Heart (tissue), 3 donors: ENCODE measurements around a stretch of chr1.

GRCh38 chr1:18201889-18202412 is 94.4 kb downstream of the IGSF21 start:
- RAMPAGE, long total RNA, 2 experiments: no peak in any of the 2 experiments

GRCh38 chr1:18410183-18410956 is 70.4 kb upstream of the KLHDC7A start:
- RAMPAGE, long total RNA, 2 experiments: no peak in any of the 2 experiments

- RAMPAGE, long total RNA, 2 experiments: no peak in any of the 2 experiments
Measured at GRCh38 chr1:18557440-18558037, 73.1 kb upstream of the PAX7 start.

DNA sequence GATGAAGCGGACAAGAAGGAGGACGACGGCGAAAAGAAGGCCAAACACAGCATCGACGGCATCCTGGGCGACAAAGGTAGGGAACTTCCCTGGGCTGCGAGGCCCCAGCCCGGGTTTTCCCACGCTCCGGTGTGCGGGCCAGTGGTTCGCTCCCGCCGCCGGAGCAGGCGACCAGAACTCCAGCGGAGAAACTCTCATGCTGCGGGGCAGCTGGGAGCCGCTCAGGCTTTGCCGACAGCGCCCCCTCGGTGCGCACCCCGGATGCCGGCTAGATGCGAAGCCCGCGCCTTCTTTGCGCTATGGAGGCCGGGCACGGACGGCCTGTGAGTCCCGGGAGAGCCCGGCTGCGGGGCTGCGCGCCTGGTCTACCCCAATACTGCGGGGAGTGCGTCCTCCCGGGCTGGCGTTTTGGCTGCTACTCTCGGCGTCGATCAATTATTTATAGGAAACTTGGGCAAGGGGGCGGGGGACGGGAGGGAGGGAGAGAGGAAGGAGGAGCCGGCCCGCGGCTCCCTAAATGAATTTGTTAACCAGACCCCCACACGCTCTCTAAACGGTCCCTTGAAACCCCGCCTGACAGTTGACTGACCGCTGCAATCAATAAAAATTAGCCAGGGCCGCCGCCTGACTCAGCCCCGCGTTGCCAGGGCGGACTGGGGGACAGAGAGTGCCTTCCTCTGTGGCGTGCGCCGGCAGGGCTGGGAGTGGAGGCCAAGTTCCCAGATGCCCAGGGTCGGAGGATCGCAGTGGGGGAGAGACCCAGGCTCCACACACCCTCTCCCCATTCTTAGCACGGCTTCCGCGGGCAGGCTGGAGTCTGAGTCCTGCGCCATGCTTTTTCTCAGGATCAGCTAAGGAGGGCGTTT is 5.9 kb downstream of the PAX7 start:
- RAMPAGE, long total RNA, 2 experiments: no peak in any of the 2 experiments

DNA sequence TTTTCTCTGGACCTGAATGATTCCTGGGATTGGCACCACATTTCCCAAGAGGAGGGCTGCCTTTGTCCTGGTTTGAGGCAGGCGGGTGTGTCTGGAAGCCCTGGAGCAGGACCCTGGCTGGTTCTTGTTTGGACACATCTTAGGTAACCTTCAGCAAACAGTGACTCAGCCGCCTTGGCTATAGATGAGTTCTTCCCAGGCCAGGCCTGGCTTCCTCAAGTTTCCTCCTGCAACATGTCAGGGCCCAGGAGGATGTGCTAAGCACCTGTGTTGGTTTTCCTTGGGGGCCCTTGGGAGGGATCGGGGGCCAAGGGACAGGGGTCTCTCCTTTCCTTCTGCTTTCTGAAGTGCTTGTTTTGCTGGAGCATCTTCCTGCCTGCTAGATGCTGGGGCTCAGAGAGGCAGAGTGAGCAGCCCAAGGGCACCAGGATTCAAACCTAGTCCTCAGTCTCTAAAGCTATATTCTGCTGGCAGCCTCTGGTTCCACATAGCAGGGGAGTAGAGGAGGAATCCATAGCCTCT is 38.2 kb downstream of the PAX7 start:
- RAMPAGE, long total RNA, 2 experiments: no peak in any of the 2 experiments

- RAMPAGE, long total RNA, 2 experiments: no peak in any of the 2 experiments
Measured at GRCh38 chr1:18733557-18733941, 102.9 kb downstream of the PAX7 start.

GRCh38 chr1:18900098-18900753 is 2.1 kb downstream of the ALDH4A1 start:
- RAMPAGE, long total RNA, 2 experiments: no peak in any of the 2 experiments

GRCh38 chr1:18905330-18905599 is 2.9 kb upstream of the ALDH4A1 start:
- RAMPAGE, long total RNA, 2 experiments: no peak in any of the 2 experiments

DNA sequence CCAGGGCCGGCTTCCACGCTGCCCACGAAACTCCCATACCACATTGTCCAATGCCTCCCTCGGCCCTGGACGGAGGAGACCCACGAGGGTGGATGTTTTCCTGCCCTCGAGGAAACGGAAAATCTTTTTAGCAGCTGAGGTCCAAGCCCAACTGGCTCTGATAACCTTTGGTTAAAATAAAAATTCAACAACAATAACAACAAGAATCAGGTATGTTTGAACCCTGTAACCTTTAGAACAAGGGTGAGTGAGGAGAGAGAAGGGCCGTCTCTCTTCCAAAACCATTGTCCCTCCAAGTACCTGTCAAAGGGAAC is 4.0 kb upstream of the ALDH4A1 start:
- RAMPAGE, long total RNA, 2 experiments: no peak in any of the 2 experiments

- RAMPAGE, long total RNA, 2 experiments: no peak in any of the 2 experiments
Measured at GRCh38 chr1:18938469-18938677, 18.1 kb downstream of the IFFO2 start.

DNA sequence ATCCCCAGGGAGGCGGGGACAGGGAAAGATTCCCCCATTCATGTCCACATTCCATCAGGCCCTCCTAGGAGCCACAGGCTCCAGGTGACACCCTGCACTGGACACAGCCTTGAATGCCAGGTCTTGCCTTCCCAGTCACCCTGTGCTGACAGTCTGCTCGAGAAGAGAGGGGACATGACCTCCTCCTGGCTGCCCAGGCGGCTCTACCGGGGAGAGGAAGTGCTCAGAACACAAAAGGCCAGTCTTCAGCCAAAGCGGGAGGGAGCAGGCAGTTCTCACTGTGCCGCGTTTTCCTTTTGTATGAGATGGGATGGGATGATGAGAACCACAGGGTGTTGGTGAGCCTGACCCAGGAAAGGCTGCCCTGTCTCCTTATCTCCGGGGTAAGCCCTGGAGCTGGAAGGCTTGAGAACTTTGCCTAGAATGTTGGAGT is 14.6 kb downstream of the IFFO2 start:
- RAMPAGE, long total RNA, 2 experiments: no peak in any of the 2 experiments

GRCh38 chr1:18954366-18954911 is 2.0 kb downstream of the IFFO2 start:
- RAMPAGE, long total RNA, 2 experiments: no peak in any of the 2 experiments

DNA sequence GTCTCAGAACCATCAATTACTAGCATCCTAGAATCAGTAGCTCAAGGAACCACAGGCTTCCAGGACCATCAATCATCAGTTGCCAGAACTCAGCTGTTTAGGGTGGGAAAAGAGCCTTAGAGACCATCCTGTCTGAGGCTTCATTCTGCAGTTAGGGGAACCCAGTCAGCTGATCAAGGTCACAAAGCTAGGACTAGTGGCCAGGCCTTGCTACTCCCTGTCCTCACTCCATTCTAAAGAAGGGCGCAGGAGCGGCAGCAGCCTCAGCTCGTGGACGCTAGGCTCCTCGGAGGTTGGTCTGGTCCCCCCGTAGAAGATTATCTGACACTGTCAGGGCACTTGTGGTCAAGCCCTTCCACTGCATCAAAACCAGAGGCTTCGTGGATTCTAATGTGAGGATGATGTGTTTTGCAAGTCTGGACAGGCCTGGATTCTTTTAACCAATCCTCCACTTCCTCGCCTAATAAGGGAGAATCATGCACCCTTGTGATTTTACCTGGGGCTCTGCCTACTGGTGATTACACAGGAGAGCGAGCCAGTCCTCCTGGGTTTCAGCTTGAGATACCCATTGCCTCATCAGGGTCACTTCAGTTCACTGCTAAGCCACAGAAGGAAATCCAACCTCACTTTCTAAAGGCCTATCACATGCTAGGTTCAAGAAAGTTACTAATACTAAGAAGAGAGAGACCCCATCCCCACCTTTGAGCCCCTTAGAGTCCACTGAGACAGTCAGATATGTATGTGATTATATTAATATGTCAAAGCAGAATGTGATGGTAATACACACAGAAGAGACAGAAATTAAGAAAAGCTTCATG is 41.8 kb upstream of the IFFO2 start:
- RAMPAGE, long total RNA, 2 experiments: no peak in any of the 2 experiments

DNA sequence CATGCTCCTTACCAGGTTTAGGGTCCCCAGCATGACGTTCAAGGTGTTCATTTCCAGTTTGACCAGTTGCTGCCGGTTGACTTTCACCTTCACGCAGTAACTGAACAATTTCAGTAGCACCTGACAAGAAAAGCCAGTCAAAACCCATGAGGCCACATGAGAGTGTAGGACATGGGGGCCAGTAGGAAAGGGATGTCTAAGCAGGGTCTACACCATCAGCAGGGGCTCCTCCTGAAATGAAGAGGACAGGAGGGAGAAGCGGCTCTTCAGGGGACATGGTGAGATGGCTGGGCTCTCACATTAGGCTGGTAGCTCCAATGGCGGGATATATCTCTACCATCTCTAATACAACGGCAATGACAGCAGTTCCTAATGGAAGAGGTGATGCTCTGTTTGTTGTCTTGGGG is 114.5 kb downstream of the UBR4 start:
- RAMPAGE, long total RNA, 2 experiments: no peak in any of the 2 experiments

- RAMPAGE, long total RNA, 2 experiments: no peak in any of the 2 experiments
Measured at GRCh38 chr1:19097113-19097504, 113.0 kb downstream of the UBR4 start.

DNA sequence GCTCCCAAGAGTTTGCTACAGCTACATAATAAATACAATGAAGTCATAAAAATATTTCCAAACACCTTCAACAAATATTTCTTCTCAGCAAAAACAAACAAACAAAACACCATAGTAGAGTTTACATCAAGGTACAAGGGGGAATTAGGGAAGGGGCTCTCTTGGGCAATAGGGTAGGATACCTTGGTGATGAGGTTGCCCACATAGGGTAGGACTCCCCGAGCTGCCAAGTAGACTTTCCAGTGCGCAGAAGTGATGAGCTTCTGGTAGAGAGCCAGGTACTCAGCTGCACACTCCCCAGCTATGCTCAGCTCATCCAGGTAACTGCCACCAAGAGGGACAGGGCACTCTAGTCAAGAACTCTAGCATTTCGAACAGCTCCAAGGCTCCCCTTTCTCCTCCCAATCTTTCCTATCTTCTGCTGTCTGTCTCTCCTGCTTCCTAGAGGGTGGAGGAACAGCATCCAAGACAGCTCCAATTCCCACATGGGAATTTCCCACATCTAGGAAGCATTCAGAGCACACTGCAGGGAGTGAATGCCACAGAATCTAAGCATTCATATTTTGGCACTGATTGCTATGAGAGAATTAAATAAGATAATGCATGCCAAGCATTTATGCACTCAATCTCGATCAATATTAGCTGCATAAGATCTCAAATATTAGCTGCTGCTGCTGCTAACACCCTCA is 105.1 kb downstream of the UBR4 start:
- RAMPAGE, long total RNA, 2 experiments: no peak in any of the 2 experiments

GRCh38 chr1:19163922-19164667 is 46.0 kb downstream of the UBR4 start:
- RAMPAGE, long total RNA, 2 experiments: no peak in any of the 2 experiments

GRCh38 chr1:19273973-19274560 is 14.5 kb downstream of the AKR7A3 start:
- RAMPAGE, long total RNA, 2 experiments: no peak in any of the 2 experiments

GRCh38 chr1:19353461-19354211 is 41.5 kb downstream of the SLC66A1 start:
- RAMPAGE, long total RNA, 2 experiments: no peak in any of the 2 experiments

DNA sequence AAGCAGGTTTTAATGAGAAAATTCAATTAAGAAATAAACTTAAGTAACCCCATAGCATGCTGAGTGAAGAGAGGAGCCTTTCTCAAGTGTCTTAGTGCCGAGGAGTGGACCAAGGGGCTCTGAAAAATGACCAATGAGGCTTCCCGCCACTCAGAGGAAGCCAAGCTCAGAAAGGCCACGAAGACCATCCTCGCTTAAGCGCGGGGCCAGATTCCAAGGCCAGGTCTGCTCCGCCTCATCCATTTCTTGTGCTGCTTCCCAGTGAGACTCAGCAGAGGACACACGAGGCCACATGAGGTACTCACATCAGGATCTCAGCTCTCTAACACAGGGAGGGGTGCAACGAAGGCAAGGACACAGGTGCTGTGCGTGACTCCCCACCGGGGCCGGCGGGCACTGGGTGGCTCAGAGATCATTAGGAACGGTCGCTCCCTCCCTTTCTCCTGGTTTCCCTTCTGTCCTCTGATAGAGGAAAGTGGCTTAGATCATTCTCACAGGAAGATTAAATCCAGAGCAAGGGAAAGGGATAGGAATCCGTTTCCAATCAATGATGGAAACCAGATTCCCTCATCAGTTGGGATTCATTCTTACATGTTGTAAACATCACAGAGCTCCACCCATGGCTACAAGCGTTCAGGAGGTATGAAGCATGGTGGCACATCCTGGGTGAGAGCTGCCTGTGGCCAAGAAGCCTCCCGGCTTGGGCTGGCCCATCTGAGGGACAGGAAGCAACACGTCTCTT is 46.7 kb downstream of the CAPZB start:
- RAMPAGE, long total RNA, 2 experiments: no peak in any of the 2 experiments